Endometrial microvascular endothelial cells (primary cell): ENCODE measurements around a stretch of chr9.

DNA sequence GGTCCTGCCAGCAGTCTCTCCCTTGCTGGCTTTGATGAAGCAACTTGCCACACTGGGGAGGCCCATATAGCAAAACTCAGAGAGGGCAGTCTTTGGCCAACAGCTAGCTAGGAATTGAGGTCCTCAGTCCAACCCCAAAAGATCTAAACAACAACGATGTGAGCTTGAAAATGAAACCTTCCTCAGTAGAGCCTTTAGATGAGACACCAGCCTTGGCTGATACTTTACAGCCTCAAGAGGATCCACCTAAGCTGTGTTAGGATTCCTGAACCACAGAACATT, 8.6 kb upstream of the CAAP1 start:
- RAMPAGE, long total RNA: no peak

GRCh38 chr9:26955145-26955798, 940 bp upstream of the IFT74 start:
- RAMPAGE, long total RNA: no peak

- RAMPAGE, long total RNA: no peak
Measured at GRCh38 chr9:26975520-26976802, 19.7 kb downstream of the IFT74 start.

- RAMPAGE, long total RNA: no peak
Measured at GRCh38 chr9:27303039-27303599, 6.2 kb upstream of the EQTN start.

GRCh38 chr9:27413314-27413990, 110.6 kb upstream of the IFNK start:
- RAMPAGE, long total RNA: no peak

DNA sequence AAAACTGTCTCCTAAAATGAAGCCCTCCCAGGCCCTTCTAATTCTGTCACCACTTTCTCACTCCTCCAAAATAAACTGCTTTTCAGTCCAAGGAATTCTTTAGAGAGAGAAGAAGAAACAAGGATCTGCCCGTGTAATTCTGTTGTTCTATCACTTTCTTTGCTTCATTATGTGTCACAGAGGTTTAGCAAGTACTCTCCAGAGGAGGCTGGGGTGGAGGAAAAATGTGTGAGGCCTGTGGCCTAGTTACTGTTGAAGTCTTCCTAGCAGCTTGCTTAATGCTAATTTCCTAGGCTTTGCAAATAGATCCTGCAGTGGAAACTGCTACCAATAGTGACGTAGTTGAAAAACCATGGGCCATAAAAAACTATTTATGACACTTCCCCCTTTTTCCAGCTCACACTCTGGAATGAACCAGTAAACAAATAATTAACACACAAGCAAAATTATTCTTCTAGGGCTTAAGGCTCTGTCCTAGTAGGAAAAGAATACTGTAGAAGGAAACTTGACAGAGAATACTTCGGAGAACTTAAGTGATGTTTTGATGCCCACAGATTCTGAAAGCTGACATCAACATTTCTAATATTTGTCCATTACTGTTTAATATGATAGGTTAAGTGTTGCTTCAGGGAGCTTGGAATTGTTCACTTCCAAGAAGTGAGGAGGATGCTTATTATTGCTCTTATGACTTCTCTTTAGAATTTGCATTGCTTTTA, 27.0 kb upstream of the C9orf72 start:
- RAMPAGE, long total RNA: no peak

GRCh38 chr9:27644996-27645558, 71.8 kb upstream of the C9orf72 start:
- RAMPAGE, long total RNA: no peak

DNA sequence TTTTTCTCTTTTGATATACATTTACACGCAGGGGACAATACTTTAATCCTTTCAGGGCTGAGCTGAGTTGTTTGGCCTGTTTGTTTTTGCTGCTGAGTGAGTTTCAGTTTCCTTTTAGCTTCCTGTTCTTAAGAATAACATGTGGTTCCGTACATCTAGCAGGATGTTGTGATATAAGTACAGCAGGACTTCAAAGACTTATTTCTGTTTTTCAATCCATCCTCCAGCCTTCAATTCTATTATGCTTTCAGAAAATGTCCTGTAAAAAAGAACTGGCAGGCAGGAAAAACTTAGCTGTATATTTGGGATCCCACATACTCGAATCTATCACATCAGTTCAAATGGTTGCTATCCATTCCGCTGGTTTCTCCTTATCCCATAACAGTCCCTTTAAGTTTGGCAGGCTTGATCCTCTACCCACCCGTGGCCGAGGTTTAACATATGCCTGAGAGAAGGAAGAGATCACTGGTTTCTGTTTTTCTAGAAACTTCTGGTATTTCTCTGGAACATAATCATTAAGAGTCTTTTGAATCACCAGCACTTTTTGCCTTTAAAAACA, 1037.2 kb upstream of the ACO1 start:
- RAMPAGE, long total RNA: no peak

DNA sequence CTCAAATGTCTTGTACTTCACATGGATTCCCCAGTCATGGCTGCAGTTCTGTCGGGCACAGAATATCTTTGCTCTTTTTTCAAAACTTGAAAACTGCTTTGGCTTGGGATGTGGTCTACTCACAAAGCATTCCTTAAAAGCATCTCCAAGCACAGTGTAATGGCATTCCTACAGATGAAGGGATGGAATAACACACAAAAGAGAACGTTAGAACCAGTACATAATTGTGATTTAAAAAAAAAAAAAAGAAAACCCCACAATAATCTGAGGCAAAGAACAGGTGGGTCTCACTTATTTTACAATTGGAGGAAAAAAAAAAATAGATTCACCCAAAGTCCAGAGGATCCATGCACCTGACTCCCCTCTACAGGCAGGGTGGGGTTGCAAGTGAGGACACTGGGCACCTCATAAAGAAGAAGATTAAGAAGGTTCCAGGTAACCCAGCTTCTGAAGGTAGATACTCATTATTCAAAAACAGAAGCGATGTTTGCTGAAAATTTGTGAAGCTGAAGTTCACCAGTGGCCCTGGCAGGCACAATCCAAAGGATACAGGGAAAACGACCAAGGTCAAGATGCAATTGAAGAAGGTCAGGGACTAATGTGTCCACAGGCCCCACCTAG, 68.6 kb downstream of the RIGI start:
- RAMPAGE, long total RNA: no peak

DNA sequence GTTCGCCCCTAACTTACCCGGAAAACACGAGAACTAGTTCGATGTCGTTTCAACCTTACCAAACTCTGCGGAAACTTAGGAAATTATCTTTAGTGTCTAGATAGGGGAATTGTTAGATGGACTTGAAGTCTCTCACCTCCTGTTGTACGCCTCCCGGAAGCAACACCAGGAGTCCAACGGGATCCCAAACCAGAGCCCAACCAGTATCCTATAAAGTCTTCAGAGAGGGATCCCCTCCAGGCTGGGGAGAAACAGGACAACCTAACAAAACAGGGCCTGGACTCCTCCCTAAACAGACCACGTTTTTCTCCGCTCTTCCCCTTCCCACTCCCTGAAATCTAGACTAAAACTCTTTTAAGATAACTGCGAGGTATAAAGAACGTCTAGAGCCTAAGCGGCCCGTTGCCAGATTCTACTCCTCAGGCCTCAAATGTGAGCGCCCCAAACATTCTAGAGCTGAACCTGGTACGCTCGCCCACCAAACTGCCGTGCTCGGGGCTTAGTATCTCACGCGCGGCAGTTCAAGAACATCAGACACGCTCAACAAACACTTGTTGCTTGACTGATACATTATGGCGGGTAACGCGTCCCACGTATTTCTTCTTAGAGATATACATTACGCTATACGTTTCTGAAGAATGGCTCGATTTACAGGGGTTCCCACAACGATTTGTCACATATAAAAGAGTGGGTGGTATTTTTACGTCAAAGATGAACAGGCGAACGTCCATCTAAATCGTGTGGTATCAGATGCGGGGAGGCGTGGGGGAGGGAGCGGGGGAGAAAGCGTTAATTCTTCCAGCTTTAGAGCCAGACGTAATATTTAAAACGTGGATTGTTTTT, 677 bp upstream of the SMIM27 start:
- RAMPAGE, long total RNA: no peak

DNA sequence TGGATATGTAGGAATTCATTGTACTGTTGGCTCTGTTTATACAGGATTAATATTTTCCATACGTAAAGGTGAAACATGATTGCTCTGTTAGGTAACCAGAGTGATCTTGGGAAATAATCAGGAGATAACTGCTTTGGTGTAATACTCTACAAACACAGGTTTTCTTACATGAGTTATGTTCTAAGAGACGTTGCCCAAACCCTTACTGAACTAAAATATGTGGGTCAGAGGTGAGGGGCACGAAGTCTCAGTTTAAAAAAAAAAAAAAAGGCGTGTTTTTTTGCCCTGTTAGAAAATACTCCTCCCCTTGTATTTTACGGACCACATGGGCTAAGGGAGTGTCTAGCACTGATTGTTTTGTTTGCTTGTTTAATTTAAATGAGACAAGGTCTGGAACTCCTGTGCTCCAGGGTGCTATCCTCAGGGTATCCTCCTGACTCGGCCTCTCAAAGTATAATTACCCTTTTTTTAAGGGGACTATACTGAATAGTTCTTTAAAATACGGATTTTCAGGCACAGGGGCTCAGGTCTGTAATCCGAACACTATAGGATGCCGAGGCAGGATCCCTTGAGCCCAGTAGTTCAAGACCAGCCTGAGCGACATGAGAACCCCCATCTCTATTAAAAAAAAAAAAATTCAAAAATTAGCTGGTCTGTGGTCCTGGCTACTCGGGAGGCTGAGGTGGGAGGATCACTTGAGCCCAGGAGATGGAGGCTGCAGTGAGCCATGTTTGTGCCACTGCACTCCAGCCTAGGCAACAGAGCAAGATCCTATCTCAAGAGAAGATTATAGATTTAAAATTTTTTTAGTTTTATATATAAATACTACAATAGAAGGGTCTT, 8.1 kb downstream of the DNAJA1 start:
- RAMPAGE, long total RNA: no peak

DNA sequence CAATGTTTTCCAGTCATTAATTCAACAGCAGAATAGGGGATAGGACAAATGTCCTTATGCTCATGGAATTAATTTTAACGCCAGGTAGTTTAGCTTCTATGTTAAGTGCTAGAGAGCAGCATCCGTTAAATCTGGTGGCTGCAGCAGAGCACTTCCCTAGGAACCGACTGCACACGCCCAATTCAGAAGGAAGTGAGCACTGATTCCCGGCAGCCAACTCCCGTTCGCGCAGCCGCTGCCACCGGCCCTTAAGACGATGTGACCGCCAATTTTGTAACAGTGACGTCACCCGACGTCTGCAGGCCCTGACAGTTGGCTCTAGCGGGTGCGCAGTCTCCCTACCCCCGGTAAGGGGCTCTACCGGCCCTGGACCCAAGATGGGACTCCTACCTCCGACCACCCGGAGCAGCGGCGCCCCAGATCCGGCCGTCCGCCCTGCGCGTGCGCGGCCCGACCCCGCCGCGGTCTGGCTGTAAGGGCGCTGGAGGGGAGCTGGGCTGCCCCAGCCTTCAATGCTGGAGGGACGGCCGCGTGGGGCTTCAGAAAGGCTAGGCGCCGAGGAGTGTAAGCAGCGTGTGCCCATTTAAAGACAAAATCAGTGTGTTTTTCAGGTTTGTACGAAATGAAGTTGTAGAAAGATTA, 19.1 kb downstream of the DNAJA1 start:
- RAMPAGE, long total RNA: no peak

DNA sequence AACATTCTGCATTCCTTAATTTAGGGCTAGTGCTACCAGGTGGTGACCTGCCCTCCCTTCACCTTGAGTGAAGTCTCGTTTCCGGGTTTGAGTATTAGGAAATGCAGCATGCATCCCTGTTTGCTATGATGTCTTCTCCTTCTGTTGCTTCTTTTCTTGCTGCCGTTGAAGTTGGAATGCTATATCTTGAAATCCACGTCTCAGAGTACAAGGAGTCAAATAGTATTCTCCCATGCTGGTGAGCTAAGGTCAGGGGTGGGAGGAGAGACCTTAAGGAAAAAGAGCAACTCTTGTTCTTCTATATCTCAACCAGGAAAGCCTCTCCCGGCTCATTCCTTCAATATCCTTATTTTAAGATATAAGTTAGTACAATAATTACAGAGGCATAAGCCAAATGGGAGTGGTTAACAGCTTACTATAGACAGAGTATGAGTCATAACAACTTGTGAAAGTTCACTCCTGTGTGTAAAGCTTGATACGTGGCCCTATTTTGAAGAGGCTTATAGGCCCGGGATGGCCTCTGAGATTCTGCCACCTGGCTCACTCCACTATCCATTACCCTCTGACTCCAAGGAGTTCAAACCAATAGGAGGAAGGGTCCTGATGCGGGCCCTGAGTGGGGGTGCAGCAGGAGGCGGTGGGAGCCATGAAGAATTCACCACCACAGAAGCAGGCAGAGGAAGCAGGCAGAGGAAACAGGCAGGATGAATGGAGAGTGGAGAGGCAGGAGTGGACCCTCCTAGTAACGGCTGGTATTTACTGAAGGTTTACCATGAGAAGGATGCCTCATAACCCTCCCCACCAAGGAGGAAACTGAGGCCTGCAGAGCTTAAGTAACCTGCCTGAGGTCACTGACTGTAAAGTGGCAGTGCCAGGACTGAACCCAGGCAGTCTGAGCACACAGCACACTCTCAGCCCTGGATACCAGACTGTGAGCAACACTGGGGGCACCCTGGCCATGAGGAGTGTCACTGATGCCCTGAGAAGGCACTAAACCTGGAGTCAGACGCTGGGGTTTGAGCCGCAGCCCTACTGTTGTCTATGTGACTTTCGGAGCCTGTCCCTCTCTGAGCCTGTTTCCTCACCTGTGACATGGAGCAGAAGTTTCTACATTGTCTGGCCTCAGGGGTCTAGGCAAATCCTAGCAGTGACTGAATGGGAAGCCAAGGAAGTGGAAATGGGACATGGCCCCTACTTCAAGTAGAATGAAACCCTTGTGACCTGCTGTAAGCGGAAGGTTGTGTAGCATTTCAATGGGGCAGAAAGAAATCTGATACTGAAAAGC, 36.5 kb downstream of the B4GALT1 start:
- RAMPAGE, long total RNA: no peak

DNA sequence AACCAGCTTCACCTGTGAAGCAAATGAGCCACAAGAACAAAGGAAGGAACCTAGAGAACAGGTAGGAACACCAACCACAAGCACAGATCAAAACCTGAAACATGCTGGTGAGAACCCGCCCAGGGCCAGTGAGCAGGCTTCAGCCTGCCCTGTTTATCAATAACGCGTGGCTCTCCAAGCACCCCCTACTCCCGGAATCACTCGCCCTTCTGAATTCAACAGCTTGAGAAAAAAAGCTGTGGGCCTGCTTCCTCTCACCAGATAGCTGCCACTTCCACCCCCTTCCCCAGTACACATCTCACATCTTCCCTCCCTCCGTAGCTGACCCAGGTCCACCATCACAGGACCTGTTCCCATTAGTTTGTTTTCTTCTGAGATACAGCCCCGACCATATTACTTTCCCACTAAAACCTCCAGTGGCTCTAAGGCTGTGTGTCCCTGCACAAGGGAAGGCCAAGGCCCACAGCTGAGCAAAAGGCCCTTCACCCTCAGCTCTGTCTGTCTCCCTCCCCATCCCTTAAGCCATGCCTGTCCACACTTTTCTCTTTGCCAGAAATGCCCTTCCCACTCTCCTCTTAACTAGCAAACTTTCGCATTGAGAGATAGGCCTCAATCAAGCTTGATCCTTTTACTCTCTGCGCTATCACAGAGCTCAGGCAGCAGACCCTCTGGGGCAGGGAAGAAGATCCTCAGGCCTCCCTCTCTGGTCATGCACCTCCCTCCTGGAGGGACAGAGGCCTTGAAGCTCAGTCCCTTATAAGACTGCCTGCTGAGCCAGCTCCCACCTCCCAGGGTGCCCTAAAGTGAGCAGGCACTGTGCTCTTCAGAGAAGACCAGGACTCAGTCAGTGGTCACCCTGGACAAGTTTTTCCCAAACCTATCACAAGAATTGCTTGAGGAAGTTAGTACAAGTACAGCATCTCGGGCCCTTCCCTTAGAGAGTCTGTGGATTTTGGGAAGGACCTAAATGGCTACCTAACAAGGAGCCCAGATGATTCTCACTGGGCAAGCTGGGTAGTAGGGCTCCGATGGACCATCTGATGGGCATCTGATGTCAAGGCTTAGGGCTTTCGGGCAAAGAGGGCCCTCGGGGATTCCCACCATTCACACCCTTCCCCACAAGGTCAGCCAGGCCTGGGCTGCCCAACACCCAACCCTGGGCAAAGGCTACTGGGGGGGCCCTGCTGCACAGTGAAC, 30.0 kb downstream of the B4GALT1 start:
- RAMPAGE, long total RNA: no peak

GRCh38 chr9:33140799-33141252, 26.3 kb downstream of the B4GALT1 start:
- RAMPAGE, long total RNA: no peak

GRCh38 chr9:33172160-33173166, 5.3 kb upstream of the B4GALT1 start:
- RAMPAGE, long total RNA: no peak

- RAMPAGE, long total RNA: no peak
Measured at GRCh38 chr9:33234507-33235034, 5.4 kb upstream of the SPINK4 start.

DNA sequence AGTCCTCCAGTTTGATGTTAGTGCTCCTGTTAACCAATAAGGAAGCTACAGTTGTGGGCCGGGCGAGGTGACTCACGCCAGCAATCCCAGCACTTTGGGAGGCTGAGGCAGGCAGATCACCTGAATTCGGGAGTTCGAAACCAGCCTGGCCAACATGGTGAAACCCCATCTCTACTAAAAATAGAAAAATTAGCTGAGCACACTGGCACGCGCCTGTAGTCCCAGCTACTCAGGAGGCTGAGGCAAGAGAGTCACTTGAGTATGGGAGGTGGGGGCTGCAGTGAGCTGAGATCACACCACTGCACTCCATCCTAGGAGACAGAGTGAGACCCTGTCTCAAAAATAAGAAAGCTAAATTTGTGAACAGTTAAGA, 9.5 kb downstream of the AQP7 start:
- RAMPAGE, long total RNA: no peak

DNA sequence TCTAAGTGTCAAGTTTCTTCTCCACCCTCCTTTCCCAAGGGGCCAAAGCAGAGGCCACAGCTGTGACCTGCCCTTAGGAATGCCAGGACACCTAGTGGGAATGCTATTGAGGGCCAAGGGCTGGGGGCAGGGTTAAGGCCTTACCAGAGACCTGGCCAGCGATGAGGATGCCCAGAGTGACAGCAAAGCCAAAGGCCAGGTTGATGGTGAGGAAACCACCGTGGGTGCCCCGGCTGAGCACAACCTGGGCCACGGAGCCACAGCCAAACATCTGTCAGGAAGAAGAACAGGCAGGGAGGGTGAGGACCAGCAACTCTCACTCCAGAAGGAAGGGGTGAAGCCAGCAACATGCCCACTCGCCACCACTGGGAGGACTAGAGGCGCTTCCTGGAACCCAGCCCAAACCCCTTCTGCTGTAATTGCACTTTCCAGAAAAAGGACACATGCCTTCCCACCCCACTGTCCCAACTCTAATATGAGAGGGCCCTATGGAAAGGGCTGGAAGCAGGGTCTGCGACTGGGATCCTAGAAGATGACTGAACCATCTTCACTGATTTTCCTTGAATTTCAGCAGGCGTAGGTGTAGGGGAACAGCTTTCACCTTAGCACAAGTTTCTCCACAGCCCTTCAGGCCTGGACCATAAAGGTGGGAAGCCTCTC, 3.6 kb downstream of the AQP3 start:
- RAMPAGE, long total RNA: no peak

DNA sequence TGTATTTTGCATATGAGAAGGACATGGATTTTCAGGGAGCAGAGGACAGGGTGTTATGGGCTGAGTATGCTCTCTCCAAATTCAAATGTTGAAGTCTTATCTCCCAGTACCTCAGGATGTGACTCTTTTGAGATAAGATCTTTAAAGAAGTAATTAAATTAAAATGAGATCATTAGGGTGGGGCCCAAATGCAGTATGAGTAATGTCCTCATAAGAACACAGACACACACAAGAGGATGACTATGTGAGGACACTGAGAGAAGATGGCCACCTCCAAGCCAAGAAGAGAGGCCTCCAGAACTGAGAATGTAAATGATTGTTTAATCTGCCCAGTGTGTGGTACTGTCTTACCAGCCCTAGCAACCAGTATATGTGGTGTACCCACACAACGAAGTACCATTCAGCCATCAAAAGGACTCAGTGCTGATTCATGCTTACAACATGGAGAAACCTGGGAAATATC, 24.9 kb upstream of the PRSS3 start:
- RAMPAGE, long total RNA: no peak